Bile duct (tissue), 1 donor: ENCODE results near the gene CYP4V2.

DNA sequence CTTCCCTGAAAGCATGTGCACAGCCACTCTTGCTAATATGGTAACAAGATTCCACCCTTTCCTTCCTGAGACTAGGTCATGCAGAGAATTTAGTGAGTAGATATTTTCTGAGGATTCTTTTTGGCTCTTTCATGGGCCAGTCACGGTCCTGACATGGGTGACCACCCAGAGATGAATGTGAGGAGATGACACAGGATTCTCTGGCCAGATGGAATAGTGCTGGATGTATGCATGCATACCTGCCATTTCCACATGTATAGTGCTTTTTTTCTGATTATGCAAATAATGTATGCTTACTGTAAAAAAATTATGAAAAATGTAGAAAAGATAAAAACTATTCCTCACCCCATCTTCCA, 69.7 kb upstream of the ACSL1 start:
- PRO-cap = no peak

GRCh38 chr4:184968680-184969152, 49.6 kb upstream of the HELT start:
- PRO-cap = no peak

GRCh38 chr4:185108613-185109084, 34.4 kb upstream of the SLC25A4 start:
- PRO-cap = no peak

- PRO-cap = no peak
Observed at GRCh38 chr4:185144867-185145317, 1.8 kb downstream of the SLC25A4 start.

- PRO-cap = no peak
Observed at GRCh38 chr4:185148625-185148877, 5.5 kb downstream of the SLC25A4 start.

DNA sequence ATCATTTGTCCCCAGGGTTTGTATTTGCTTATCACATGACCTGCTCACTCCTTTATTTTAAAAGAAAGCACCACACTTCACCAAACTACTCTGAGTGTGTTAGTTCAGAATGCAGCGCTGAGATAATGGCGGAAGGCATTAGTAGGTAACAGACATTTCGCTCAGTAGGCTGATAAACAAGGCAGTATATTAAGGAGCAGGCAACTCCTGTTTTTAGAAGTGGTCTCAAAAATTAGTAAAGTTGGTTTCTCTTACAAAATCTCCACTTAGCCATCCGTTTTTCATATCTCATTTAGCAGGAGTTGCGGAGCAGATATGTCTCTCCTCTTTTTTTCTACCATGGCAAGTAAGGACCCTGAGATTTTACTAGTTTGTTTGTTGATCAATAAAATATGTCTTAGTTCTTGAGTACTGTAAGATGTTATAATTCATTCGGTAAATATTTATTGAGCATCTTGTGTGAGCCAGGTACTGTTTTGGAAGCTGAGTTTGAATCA, 1.8 kb downstream of the SNX25 start:
- PRO-cap = no peak

DNA sequence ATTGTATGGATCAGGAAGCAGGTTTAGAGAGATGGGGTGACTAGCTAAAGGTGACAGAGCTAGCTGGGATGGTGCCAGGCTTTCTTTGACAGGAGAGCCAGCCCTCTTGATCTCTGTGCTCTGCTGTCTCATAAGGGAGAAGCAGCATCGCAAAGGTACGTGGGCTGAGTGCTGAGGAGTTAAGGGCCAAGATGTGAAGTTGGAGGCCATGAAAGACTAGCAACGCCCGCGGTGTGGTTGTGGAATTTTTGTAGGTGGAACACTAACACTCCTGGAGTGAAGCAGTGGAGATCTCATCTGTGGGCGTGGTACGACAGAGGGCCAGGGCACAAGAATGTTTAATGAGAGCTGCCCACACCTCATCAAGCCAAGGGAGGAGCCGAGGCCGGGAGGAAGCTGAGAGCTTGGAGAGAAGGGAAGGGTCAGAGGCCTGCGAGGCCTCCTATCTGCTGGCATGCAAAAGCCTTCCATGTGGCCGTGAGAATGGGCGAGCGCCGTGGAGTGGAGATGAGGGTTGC, 19.5 kb downstream of the SNX25 start:
- PRO-cap = no peak

DNA sequence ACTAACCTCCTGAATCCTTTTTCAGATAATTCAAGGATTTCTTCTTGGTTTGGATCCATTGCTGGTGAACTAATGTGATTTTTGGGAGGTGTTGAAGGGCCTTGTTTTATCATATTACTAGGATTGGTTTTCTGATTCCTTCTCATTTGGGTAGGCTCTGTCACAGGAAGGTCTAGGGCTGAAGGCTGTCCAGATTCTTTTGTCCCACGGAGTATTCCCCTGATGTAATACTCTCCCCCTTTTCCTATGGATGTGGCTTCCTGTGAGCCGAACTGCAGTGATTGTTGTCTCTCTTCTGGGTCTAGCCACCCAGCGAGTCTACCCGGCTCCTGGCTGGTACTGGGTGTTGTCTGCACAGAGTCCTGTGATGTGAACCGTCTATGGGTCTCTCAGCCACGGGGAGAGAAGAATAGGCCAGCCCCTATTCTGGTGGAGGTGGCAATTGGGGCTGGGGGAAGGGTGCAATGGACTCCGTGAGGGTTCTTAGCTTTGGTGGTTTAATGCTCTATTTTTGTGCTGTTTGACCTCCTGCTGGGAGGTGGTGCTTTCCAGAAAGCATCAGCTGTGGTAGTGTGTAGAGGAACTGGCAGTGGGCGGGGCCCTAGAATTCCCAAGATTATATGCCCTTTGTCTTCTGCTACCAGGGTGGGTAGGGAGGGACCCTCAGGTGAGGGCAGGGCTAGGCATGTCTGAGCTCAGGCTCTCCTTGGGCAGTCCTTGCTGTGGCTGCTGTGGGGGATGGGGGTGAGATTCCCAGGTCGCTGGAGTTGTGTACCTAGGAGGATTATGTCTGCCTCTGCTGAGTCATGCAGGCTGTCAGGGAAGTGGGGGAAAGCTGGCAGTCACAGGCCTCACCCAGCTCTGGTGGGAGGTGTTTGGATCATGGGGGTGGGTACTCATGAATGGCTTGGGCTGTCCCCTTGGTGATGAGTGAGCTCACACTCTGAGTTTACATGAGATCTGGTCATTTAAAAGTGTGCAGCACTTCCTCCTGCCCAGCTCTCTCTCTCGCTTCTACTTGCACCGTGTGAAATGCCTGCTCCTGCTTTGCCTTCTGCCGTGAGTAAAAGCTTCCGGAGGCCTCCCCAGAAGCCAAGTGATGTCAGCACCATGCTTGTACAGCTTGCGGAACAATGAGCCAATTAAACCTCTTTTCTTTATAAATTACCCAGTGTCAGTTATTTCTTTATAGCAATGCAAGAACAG, 24.3 kb upstream of the PDLIM3 start:
- PRO-cap = bidirectional peak, plus-strand start at position 998 of the sequence, minus-strand start at position 719 of the sequence

GRCh38 chr4:185578359-185578785, 43.1 kb upstream of the PDLIM3 start:
- PRO-cap = no peak

DNA sequence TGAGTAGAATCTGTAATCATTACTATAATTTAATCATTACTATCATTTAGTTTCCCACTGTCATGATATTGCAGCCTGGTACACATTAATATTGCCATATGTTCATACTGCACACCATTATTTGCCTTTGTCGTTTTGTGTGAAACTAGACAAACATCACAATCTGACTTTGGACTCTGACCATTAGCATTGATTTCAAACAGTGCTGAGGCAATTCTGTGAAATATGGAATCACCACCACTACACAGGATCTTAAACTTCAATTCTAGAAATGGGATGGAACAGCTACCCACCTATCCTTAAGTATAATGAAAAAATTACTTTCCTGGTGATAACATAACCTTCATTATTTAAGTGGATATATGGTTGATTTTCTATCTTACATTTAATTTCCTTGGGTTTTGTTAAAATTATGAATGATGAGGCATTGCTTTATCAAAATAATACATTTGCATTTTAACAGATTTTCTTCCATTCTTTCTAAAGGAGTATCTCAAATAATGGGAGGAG, 98.2 kb downstream of the SORBS2 start:
- PRO-cap = no peak

DNA sequence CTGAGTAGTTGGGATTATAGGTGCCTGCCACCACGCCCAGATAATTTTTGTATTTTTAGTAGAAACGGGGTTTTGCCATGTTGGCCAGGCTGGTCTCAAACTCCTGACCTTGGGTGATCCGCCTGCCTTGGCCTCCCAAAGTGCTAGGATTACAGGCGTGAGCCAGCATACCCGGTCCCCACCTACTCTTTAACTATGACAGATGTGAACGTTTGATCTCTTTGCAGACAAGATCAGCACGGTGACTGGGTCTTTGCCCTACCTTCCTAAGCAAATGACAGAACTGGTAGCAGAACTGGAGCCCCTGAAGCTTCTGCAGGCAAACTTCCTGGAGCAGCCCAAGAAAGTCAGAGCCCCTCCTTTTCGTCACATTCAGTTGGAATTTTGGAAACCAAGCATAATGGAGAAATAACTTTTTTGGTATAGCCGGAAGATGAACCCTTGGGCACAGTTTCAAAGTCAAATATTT, 90.8 kb downstream of the SORBS2 start:
- PRO-cap = bidirectional peak, plus-strand start outside the sequence, minus-strand start at position 315 of the sequence

DNA sequence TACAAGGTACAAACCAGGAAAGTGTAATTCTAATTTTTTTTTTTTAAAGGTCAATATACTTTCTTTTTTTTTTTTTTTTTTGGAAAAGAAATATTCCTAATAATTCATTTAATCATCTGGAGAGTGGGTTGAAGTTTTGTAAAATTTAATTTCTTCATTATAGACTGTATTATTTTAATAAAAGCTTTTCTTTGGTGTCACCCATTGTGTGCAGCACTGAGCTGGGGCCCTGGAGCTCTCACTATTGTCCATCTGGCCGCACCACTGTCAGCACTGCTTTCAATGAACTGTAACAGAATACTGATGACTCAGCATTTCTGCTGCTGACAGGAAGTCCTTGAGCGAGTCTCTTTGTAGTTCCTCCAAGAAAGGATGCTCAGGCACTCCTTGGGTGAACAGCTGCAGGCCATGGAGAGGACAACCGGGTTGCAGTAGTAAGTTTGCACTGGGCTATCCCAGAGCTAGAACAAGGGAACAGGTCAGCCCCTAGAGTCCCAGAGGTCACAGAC, 81.7 kb downstream of the SORBS2 start:
- PRO-cap = no peak

GRCh38 chr4:185878378-185879109, 66.5 kb upstream of the SORBS2 start:
- PRO-cap = no peak

GRCh38 chr4:185902647-185903258, 90.8 kb upstream of the SORBS2 start:
- PRO-cap = no peak

DNA sequence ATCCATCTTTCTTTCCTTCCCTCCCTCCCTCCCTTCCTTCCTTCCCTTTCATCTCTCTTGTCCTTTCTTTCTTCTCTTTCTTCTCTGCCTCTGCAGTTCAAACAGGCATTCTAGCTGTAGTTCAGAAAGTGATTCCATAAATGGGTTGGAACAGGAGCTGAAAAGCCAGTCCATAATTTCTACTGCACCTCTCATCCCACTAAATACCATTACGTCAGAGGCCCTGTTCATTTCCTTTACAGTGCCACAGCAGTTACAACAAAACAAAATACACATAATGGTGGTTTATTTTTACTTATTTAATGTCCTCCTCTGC, 42.3 kb upstream of the TLR3 start:
- PRO-cap = no peak

- PRO-cap = no peak
Observed at GRCh38 chr4:186132944-186133143, 58.5 kb upstream of the CYP4V2 start.

DNA sequence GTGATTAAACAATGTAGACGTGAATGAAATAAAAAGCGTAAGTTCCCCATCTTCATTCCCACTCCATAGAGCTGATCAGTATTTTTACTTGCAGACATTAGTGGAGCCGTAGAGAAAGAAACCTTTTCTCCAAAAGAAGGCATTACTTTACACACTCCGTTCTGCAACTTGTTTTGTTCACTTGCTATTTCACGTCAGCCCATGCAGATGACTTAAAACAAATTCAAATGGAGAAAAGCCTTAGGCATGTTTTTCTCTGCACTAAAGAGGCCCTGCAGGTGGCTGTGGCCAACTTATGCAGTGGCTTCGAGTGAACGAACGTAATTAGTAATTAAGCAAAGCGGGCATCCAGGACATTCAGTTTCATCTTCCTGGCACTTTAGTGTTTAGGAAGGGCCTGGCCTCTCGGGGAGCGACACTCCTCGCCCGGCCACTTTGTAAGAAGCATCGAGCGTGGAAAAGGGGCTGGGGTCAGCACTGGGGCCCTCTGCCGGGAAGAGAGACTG, 934 bp upstream of the CYP4V2 start:
- PRO-cap = no peak

GRCh38 chr4:186191128-186192131, at the start of gene CYP4V2:
CYP4V2 (plus strand) TSS chr4:186191567.
- PRO-cap = bidirectional peak, plus-strand start at chr4:186191679, minus-strand start at chr4:186191474

DNA sequence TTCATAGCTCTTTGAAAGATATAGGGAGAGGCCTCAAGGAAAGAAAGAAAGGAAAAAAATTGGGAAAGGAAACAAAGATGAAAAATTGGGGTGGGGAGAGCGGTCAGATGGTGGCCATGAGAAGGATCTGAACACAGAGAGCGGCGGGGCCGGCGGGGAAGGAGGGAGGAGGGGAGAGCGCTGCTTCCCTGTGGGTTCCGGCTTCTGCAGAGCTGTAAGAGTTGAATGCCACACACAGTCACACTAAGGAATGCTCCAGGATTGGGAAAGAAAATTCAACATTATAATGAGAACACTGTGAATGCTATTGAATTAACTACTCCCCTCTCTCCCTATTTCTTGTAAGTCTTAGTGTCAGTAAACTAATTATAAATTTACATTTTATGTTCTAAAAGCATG, 728 bp downstream of the F11 start:
- PRO-cap = bidirectional peak, plus-strand start at position 134 of the sequence, minus-strand start at position 133 of the sequence; bidirectional peak, plus-strand start at position 209 of the sequence, minus-strand start at position 206 of the sequence

GRCh38 chr4:186350548-186350957, 84.6 kb downstream of the F11 start:
- PRO-cap = no peak